Heart (tissue), 3 donors: ENCODE data around the genes ZNF555, TLE2 and TLE5.

GRCh38 chr19:2739619-2739826 is 294 bp downstream of the SLC39A3 start:
- RAMPAGE, long total RNA, 2 experiments = no peak in any of the 2 experiments

DNA sequence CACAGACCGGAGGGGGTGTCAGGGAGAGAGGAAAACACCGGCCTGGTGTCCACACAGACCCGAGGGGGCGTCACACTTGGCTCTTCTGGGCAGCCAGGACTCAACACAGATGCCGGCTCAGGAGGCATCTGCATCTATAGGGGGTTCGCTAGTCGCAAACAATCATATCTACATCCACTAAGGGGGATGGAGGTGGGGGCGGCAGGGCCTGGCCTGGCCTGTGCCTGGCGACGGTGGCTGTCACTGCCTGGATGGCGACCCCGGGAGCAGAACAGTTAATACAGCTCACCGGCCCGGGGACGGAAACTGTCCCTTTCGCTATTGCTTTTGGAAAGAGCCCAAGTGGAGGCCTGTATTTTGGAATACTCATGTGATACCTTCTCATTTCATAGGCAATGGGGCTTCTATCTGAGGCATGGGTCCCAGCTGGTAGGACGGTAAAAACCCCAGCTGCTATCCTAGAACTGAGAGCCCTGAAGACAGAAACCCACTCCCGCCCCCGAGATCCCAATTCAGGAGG is 17.7 kb downstream of the SGTA start:
- RAMPAGE, long total RNA, 2 experiments = no peak in any of the 2 experiments

GRCh38 chr19:2841383-2842185 is at the start of gene ZNF555:
Gene ZNF555, plus strand, starts transcription at chr19:2841475.
- RAMPAGE, long total RNA, 2 experiments = start-site peak on the plus strand in 2 of 2 experiments, at chr19:2841475-2841515 at its widest, 93 to 105 reads per replicate

DNA sequence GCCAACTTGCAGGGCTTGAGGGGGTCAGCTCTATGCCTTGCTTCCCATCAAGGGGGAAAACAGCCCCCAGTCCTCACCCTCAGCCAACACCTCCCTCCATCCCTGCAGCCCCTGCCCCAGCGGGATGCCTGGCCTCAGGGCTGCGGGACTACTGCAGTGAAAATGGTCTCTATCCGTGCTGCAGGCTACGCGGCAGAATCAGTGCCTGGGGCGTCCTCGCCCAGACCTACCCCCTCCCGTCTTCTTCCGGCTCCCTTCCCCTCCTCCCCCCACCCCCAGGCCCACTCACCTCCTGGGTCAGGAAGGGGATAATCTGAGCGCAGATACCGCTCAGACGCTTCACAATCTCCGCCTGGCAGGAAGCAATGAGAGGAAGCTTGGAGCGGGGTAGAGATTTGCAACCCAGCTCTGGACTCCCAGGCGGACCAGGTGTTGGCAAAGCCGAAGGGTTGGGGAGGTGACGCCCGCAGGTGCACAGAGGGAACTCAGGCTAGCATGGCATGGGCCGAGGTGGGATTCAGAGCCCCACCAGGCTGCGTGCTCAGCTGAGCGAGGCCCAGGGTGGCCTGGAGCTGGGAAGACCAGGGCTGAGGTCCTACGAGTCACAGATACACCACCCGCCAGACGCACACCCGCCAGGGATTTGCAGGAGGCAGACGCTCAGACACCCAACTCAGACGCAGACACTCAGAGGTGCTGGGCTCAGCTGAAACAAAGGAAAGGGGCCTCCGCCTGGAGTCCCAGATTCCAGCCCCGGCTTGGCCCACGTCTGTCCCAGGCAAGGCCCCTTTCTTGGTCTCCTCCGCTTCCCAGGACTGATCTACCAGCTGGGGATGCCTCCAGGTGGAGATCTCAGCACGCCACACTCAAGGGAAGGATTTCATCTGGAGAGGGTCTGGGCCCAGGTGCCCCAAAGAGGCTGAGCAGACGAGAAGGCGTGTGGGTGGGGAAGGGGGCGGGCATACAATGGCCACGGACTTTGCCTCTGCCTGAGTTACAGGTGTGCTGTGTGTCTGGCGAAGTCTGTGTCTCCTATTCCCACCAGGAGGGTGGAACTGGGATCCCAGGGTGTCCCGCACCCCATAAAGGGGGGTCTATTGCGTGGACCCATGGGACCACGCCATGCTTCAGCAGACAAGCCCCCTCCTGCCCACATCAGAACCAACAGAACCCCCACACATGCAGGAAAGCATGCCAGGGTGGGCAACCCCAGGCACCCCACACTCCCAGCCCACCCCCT is 3.9 kb downstream of the TLE2 start:
- RAMPAGE, long total RNA, 2 experiments = no peak in any of the 2 experiments

- RAMPAGE, long total RNA, 2 experiments = no peak in any of the 2 experiments
Observed at GRCh38 chr19:3028835-3029488, at the start of gene TLE2. Gene TLE2, minus strand, starts transcription at chr19:3029280.

- RAMPAGE, long total RNA, 2 experiments = start-site peak on the minus strand in 2 of 2 experiments, at chr19:3061844-3061914 at its widest, 28 to 62 reads per replicate
Observed at GRCh38 chr19:3061688-3062080, 611 bp downstream of the TLE5 start.

DNA sequence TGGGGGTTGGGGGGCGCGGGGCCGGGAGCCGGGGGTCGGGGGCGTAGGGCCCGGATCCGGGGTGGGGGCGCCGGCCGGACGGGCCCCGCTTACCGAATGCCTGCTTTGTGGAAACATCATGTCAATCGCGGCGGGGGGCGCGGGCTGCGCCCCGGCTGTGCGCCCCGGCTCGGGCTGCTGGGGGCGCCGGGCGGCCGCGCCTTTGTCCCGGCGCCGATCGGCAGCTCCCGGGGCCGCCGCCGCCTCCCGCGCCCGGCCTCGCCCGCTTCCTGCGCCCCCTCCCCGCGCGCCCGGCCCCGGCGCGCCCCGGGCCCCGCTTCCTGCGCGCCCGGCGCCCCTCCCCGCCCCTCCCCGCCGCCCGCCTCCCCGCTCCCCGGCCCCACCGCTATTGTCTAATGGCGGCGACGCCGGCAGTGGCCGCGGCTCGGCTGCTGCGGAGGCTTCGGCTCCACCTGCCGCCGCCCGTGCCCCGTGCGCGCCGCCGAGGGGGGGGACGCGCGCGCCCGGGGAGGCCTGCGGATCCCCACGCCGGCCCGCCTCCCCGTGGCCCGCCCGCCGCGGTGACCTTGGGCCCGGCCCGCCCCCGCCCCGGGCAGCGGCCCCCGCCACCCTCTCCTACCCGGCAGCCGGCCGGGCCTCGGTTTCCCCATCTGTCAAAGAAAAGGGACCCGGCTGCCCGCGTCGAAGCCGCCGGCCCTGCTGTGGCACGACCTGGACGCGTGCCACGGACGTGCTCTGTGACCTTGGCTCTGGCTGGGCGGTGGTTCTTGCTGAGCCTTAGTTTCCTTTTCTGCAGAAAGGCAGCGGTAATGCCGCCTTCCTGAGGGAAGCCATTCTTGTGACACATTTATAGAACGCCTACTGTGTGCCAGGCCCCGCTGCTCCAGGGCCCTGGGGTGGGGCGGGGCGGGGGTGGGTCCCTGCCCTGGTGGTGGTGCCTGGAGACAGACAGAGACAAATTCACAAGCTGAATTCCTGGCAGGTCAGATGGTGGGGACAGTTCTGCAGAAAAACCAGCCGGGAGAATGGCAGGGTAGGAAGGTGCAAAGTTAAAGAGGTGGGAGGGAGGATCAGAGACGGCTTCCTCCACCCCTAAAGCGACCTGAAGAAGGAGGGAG is at the start of gene TLE5:
TLE5 (minus strand) TSS at position 415 of the 1,118 bp plus-strand sequence.
- RAMPAGE, long total RNA, 2 experiments = start-site peak on the minus strand in 2 of 2 experiments, centred at positions 721 to 877 of the sequence, 32 to 1,157 reads per replicate

GRCh38 chr19:3097320-3098033 is 3.3 kb downstream of the GNA11 start:
- RAMPAGE, long total RNA, 2 experiments = no peak in any of the 2 experiments

- RAMPAGE, long total RNA, 2 experiments = no peak in any of the 2 experiments
Observed at GRCh38 chr19:3118635-3119436, 17.0 kb upstream of the GNA15 start.

GRCh38 chr19:3121594-3122919 is 13.8 kb upstream of the GNA15 start:
- RAMPAGE, long total RNA, 2 experiments = no peak in any of the 2 experiments

DNA sequence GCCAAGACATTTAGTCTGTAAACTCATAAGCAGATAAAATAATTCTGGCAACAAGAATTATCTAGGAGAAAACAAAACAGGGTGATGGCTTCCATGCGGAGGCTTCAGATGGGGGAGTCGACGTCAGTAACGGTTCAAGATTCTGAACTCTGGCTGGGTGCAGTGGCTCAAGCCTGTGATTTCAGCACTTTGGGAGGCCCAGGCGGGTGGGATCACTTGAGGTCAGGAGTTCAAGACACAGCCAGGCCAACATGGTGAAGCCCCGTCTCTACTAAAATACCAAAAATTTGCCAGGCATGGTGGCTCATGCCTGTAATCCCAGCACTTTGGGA is 1.3 kb downstream of the GNA15 start:
- RAMPAGE, long total RNA, 2 experiments = no peak in any of the 2 experiments

DNA sequence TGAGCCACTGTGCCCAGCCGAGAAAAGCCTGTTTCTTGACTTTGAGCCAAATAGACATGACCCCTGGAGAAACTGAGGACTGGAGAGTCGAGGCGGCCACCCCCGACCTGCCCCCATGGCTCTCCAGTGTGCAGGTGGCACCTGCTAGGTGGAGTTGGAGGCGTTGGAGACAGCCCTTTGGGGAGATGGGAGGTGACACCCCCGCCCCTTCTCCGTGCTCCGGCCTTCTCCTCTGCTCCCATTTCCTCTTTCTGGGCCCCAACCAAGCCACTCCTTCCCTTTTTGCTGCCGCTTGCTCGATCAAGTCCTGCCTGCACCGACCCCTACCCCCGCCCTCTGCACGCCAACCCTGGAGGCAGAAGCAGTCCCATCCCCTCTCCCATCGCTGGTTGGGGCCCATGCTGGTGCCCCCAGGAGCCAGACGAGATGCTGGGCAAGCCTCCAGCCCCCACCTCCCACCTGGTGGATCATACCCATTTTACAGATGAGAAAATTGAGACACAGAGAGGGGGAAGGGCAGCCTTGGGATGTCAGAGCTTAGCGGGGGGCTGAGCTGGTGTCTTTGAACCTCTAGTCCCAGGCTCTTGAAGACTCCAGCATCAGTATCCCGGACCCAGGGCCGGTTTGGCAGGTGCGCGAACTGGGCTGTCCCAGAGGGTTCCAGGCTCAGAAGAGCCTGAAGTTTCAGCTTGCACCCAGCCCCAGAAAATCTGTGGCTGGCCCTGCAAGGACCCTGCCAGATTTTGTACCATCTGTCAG is 10.2 kb downstream of the GNA15 start:
- RAMPAGE, long total RNA, 2 experiments = no peak in any of the 2 experiments

- RAMPAGE, long total RNA, 2 experiments = no peak in any of the 2 experiments
Observed at GRCh38 chr19:3153648-3154111, 17.8 kb downstream of the GNA15 start.

DNA sequence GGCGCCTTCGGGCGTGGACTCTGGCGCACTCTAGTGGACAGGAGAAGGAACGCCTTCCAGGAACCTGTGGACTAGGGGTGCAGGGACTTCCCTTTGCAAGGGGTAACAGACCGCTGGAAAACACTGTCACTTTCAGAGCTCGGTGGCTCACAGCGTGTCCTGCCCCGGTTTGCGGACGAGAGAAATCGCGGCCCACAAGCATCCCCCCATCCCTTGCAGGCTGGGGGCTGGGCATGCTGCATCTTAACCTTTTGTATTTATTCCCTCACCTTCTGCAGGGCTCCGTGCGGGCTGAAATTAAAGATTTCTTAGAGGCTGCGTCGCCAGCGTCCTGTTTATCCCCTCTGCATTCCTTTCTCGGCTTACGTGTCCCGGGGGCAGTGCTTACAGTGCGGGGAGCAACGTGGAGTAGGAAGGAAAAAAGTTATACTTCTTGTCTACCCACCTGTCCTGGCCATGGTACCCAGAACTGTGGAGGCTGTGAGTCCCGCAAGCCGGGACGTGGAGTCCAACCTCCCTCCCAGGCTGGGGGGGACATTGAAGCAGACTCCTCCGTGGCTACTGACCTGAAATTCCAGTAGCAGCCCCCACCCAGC is 15.0 kb upstream of the S1PR4 start:
- RAMPAGE, long total RNA, 2 experiments = no peak in any of the 2 experiments

- RAMPAGE, long total RNA, 2 experiments = no peak in any of the 2 experiments
Observed at GRCh38 chr19:3177142-3177580, 1.4 kb upstream of the S1PR4 start.

- RAMPAGE, long total RNA, 2 experiments = no peak in any of the 2 experiments
Observed at GRCh38 chr19:3208644-3209025, 15.8 kb upstream of the CELF5 start.

DNA sequence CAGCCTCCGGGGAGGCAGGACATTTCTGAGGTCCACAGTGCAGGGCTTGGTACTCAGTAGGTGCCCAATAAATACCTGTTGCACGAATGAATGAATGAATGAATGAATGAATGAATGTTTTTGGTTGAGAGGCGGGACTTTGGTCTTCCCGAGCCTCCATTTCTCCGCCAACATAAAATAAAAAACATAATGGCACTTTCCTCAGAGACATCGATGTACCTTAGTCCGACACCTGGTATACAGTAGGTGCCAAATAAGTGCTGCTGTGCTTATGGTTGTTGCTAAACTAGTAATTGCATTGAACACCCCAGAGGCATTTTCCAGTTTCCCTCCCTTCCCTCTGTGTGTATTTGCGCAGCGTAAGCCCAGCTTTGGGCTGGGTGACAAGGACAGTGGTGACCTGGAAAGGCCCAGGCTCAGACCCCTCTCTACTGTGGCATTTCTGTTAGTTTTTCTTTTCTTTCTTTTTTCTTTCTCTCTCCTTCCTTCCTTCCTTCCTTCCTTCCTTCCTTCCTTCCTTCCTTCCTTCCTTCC is 5.1 kb downstream of the NFIC start:
- RAMPAGE, long total RNA, 2 experiments = no peak in any of the 2 experiments

DNA sequence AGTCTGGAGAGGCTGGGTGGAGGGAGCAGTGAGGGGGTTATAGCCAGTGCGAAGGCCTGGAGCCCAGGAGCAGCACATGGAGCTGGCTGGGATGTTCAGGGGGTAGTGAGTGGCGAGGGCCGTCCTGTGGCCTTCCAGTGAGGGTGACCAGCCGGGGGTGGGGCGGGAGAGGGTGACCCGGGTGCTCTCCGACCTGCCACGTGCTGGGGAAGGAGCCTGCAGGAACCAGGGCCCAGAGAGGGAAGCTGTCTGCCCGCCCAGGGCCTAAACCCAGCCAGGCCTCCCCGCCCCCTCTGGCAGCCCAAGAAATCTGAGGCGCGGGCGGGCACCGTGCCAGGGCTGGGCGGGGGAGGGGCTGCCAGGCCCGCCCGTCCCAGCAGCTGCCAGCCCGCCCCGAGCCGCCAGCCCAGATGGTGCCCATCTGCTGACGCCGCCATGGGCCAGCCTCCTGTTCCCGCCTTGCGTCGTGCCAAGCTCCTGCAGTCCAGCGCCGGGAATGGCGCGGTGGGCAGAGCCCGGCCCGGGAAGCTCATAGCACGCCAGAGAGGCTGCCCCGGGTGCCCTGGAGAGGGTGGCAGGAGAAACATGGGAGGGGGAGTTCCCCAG is 21.4 kb downstream of the NFIC start:
- RAMPAGE, long total RNA, 2 experiments = no peak in any of the 2 experiments

GRCh38 chr19:3403544-3404507 is 37.4 kb downstream of the NFIC start:
- RAMPAGE, long total RNA, 2 experiments = no peak in any of the 2 experiments

DNA sequence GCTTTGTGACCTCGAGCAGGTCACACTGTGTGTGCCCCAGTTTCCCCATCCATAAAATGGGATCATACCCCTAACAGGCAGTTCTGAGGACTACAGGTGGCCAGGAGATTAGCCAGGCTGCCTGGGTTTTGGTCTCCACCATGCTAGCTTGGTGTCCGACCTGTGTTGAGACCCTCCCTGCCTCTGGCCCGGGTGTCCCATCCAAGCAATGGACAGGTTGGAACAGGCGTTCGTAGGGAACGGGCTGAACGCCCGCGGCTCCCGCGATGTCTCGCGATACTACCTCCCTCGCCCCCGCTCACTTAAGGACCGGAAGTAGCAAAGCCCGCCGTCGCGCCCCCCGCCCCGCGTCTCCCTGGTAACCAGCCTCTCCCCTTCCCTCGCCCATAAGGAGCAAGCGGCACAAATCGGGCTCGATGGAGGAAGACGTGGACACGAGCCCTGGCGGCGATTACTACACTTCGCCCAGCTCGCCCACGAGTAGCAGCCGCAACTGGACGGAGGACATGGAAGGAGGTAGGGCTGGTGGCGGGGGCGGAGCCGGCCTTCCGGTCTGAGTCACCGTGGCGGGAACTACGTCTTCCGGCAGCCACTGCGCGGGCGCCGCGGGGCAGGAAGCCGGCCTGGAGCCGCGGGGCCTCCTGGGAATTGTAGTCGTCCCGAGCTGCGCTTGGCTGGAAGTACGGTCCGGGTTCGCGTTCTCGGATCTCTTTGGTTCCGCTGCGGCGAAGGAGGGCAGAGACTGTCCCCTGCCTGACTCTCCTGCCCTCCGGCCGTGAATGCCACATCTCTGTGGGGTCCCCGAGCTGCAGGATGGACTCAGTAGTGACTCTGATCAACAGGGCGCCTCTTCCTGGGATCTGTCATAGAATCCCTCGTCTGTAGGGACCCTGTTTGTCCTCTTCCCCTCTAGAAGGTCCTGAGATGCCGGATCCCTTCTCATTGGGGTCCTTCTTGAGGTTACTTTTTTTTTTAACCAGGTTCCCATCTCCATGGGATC is 45.3 kb downstream of the SMIM24 start:
- RAMPAGE, long total RNA, 2 experiments = no peak in any of the 2 experiments